NT2/D1 (cell line): ENCODE measurements around the genes TRIM13, C13orf42 and INTS6.

DNA sequence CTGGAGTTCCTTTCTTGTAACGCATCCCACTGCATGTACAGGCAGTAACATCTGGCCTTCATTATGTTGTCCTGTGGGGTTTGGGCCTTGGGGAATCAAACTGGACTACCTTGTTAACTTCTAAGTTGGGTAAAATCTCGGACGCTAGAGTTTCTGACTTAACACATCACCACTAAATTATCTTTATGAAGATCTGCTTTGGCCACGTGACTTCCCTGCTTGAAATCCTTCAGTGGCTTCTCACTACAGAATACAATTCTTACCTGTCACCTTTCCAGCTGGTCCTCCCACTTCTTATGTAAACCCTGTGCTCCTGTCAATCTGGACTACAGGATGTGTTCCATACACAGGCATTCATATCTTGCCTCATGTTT, 3.6 kb downstream of the EBPL start:
- RRBS, 2 experiments = no CpG with 5 or more reads among the region's 4 CpGs

DNA sequence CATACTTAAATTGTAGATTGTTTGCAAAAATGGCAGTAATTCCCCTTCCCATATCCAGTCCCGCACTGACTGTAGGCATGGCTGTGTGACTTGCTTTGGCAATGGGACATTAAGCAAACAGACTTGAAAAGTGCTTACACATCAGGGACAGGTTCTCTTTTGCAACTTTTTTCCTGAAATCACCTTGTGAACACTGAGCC, 42.2 kb upstream of the EBPL start:
- RRBS, 2 experiments = no CpG with 5 or more reads among the region's 1 CpG

DNA sequence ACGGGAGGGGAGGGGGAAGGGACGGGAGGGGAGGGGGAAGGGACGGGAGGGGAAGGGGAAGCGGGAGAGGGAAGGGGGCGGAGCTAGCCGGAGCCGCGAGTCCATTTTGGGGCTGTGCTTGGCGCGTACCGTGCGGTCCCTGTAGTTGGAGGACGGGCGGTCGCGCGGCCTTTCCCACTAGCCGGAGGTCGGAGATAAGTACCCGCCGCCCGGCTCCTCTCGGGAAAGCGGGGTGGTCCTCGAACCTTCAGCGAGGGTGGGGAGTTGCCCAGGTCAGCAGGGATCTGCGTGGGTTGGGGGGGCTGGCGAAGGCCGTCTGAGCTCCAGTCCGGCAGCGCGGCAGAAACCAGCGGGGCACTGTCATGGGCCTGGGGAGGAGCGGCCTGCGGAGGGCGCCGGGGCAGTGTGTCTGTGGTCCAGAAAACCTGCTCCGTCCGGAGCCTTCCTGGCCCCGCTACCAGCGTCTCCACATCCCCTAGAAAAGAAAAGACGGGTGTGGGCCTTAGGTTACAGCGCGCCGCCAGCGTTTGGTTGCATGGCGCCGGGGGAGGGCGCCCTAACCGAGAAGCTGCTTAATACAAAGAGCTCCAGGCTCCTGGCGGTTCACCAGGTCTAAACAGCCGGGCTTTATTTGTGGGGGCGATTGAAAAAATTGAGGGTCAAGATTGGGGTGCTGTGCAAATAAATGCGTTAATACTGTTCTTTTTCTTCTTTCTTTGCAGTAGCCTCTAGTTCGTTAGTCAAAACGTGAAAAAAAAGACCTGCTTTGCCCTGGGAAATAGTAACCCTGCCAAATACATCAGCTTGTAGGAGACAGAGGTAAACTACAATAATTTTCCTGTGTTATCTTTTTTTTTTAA, at the start of gene TRIM13:
TRIM13 (plus strand) TSS at position 98 of the 860 bp plus-strand sequence.
- RRBS, 2 experiments = under 1 to 3% methylated on average over 17 to 35 of the region's 56 CpGs

DNA sequence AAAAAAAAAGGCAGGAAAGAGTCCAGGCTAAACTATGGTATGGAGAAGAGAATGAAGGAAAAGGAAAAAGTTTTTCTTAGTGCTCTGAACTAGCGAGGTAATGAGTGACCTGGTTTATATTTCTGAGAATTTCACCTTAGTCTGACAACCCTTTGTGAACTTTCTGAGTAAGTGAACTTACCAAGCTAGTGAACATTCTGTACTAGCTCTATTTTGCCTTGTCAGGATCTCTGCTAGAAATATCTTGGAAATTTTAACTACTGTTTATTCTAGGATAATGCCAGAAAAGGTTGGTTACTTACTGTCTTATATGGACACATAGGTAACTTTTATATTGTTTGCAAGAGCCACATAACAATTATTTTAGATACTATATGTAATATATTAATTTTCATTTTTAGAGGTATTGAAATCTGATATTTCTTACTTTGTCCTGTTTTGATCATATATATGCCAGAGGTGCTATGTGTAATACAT, 4.5 kb downstream of the TRIM13 start:
- RRBS, 2 experiments = no CpG with 5 or more reads among the region's 1 CpG

- RRBS, 2 experiments = no CpG with 5 or more reads among the region's 1 CpG
Observed at GRCh38 chr13:50053282-50053549, 38.0 kb downstream of the KCNRG start.

DNA sequence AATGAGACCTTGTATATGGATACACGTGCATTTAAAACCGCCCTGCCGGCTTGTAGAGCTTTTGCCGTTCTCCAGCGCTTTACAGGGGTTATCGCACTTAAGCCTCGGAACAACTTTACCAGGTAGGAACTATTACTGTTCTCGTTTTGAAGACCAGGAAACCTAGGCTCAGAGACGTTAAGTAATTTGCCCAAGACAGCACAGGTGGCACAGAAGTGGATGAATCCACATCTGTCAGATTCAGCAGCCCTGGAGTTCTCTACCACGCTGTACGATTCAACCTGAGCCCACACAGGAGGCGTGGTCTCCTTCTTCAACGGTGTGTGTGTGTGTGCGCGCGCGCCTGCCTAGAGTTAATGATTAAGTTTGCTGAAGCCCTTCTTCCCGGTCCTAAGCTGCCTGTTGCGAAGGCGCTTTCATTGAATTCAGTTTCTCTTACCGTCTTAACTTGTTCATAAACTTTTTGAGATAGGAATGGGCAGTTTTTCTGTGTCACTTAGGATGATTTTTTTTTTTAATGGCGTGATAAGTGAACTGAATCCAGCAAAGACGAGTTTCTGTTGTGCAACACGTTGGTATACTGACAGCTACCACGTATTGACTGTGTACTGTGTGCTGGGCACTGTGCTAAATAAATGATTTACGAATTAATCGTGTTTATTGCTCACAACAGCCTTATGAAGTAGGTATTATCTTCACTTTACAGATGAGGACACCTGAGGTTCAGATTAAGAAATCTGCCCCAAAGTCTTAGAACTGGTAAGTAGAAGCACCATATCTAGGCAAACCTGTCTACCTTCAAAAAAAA, 67.4 kb downstream of the KCNRG start:
- RRBS, 2 experiments = no CpG with 5 or more reads among the region's 27 CpGs

DNA sequence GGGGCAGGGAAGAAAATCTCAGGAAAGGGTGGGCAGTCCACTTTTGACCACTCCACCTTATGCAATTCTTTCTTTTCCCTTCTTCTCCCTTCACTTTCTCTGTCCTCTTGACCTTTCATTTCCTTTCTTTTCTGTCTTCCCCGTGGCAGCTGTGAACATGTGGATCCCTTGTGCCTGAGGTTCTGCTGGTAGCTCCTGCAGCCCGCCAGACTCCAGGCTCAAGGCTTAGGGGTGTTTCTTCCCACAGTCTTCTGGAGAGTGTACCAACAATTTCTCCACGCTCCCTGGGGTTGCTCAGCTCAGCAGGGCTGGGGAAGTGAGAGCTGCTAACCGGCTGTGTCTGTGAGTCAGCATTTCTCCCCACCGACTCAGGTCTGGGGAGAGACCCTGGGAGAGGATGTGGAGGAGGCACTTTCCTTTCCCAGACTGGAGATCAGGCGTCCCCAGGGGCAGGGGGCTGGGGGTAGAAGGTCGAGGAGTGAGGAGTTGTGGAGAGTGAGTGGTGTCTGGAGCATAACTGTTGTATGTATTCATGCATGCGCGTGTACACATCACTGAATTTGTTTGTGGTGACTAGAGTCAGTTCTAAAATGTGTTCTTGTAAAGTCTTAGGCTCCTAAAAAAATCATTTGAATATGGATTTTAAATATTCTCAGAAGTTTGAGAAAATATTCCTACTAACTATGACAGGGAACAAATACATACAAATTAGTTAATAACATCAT, 193.7 kb downstream of the KCNRG start:
- RRBS, 2 experiments = no CpG with 5 or more reads among the region's 9 CpGs

DNA sequence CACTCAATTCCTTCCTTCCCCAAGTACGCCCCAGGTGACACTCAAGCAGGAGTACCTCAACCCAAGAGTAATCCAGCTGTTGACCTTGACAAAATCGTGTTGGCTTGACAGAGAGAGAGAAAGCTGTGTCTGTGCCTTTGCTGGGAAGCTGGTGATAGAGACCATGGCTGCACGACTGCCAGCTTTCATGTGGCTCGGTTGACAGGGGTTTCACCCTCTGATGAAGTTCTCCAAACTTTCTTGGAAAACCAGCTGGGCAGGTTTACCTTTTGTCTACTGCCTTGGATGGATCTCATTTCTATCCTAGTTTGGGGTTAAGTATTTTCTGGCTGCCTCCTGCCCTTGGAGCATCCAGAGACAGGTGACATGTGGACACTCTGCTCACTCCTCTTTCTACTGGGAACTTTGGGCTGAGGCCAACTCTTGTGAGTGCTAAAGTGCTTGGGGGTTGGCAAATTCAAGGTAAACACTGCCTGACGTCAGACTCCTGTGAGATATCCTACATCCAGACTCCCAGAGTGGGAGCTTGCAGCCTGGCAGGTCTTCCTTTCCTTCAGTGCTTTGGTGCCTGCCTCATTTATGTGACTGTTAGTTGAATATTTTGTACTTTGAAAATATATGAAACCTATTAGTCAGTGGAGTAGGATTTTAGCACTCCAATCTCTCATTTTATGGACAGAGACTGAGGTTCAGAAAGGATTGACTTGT, 388.0 kb downstream of the KCNRG start:
- RRBS, 2 experiments = no CpG with 5 or more reads among the region's 5 CpGs

DNA sequence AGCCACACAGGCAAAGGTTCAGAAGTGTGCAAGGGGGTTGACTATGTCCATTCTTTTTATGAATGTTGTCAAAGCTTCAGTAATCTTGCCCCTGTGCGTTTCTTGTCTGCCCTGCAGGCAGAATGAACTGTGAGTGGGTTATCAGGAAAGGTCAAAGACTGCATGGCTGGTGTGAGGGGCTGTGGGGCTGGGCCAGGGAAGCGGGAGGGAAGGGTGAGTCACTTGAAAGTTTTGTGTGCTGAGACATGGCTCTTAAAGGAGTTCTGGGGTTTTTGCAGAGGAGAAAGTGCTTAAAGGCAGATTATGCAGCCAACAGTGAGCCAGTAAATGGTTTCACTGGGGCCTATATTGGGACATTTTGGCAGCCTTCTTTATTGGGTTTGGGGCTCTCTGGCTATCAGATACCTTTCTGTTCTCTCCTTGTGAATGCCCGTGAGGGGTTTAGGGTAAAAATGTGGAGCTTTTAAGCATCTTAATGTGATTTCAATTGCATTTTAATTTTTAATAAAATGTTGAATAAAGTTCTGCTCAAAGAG, 396.2 kb downstream of the KCNRG start:
- RRBS, 2 experiments = no CpG with 5 or more reads among the region's 3 CpGs

GRCh38 chr13:50909907-50910938, 632 bp downstream of the RNASEH2B start:
- RRBS, 2 experiments = under 1 to 2% methylated on average over 42 to 46 of the region's 84 CpGs

DNA sequence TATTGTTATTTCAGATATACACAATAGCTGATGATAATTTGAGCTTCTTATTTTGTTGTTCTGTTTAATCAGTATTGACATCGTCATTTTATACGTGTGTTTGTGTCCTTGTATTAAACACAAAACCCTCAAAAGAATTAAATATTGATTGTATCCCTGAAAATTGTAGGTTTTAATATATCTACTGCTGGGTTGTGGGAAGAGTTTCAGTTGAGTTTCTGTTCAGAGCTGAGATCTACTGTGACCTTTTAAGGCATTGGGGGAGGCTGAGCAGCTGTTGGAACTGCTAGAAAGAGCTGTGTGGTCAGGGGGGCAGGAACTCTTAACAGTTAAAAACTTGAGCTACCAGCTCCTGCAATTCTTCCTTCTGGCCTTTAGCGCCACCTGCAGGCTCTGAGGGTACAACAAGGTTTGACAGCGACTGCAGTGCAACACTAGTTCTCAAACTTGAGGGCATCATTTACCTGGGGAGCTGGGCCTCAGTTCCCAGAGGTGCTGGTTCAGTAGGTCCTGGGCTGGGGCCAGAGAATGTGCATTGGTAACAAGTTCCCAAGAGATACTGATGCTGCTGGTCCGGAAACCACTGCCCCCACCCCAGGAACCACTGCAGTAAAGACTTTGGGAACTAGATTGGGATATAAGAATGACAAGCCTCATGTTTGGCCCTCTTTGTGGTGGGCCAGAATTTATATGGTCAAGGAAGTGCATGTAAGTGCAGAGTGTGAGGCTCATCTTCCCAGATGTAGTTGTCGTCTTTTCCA, 2.4 kb downstream of the RNASEH2B start:
- RRBS, 2 experiments = no CpG with 5 or more reads among the region's 6 CpGs

DNA sequence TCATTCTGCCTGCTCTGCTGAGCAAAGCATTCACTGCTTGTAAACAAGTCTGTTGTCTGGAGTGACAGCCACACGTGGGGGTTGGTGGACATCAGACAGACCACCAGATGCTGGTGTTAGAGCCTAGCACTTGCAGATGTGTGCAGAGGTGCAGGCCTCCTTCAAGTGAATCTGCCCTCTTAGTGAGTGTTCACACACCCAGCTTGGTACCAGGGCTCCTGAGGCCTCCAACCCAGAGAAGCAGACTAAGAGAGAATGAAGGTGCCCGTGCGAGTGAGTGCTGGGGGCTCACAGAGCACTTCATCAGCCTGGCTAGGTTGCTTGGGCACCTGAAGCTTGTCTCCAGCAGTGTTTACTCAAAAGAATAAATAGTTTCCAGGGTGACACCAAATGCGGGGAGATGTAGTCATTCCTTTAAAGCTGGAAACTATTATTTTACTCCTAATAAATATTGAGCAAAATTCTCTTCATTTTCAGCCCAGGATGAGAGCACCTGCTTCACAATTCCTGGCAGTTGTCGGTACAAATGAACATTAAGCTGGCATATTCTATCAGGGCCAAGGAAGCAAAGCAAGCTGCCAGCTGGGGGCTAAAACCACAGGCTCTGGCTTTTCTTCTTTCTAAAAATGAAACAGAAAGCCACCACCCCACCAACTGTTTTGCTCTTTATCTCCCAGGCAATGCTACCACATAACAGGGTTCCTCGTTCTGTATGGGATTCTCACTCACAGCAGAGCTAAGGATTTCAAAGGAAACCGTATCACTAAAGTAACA, 82.4 kb downstream of the RNASEH2B start:
- RRBS, 2 experiments = no CpG with 5 or more reads among the region's 7 CpGs

GRCh38 chr13:51004202-51004582, 94.6 kb downstream of the RNASEH2B start:
- RRBS, 2 experiments = no CpG with 5 or more reads among the region's 11 CpGs

GRCh38 chr13:51110992-51111522, at the start of gene C13orf42:
C13orf42 (minus strand) TSS chr13:51111274.
- RRBS, 2 experiments = no CpG with 5 or more reads among the region's 18 CpGs

- RRBS, 2 experiments = under 1% methylated on average over 21 to 22 of the region's 56 CpGs
Observed at GRCh38 chr13:51452418-51453145, at the start of gene INTS6. INTS6 (minus strand) TSS chr13:51453036.

DNA sequence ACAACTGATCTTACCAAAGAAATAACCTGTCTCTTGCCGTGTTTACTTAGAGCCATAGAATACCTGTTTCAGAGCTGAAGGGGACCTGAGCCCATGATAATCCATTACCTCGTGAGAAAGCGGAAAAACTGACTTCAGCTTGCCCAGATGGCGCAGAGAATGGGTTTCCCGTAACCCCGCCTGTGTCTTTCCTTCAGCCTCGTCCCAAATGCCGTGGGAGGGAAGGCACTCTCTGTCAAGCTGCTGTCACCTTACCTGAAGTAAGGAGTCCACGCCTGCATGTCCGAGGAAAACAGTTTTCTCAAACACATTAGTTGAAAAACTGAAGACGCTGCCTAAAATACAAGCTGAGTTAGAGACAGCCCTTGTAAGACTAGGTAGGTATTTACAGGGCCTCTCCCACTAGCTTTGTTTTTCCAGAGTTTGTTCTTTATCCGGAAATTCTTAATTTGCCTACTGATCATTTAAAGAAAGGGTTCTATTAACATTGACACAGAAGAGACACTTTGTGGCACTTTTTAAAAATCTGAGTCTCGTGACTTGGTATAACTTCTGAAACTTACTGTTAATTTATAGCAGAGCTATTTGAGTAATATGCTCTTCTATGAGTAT, 1.2 kb upstream of the INTS6 start:
- RRBS, 2 experiments = no CpG with 5 or more reads among the region's 13 CpGs

DNA sequence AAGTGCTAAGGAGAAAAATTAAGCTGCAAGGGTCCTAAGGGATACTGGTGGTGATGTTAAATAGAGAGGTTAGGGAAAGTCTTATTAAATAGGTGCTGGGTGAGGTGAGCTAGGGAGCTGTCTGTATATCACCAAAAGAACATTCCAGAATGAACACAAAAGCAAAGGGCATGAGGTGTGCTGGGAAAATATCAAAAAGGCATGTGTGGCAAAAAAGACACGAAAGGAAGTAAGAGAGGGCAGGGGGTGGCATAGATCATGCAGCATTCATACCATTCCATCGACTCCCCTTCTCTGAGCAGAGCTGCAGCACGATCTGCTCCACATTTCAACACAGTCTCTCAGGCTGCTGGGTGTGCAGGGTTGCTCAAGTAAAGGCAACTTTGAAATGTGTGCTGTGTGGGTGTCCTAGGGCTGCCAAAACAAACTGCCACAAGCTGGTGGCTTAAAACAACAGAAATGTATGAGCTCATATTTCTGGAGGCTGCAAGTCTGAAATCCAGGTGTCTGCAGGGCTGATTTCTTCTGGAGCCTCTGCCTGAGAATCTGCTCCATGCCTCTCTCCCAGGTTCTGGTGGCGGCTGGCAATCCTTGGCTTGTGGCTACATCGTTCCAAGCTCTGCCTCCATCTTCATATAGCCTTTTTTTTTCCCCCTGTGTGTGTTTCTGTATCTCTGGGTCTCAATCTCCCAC, 63.8 kb upstream of the WDFY2 start:
- RRBS, 2 experiments = no CpG with 5 or more reads among the region's 5 CpGs

DNA sequence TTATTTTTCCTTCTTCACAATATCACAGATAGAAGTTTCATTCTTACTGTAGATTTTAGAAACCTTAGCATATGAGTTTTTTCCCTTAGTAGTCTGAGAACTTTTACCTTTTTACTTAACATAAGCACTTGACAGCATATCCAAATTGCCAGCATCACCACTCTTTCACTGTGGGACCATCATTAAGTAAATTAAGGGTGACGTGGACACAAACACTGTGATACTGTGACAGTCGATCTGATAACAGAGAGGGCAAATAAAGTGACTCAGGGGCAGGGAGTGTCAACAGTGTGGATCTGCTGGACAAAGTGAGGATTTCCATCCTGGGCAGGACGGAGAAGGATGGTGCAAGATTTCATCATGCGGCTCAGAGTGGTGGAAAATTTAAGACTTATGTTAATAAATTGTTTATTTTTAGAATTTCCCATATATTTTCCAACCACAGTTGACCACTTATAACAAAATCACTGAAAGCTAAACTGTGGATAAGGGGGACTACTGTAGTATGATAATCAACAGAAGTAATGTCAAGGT, 60.0 kb upstream of the WDFY2 start:
- RRBS, 2 experiments = no CpG with 5 or more reads among the region's 4 CpGs

GRCh38 chr13:51614443-51615119, 30.3 kb downstream of the WDFY2 start:
- RRBS, 2 experiments = no CpG with 5 or more reads among the region's 7 CpGs